Airway epithelial cell (primary cell): ENCODE measurements around the genes TMEM18 and SNTG2.

DNA sequence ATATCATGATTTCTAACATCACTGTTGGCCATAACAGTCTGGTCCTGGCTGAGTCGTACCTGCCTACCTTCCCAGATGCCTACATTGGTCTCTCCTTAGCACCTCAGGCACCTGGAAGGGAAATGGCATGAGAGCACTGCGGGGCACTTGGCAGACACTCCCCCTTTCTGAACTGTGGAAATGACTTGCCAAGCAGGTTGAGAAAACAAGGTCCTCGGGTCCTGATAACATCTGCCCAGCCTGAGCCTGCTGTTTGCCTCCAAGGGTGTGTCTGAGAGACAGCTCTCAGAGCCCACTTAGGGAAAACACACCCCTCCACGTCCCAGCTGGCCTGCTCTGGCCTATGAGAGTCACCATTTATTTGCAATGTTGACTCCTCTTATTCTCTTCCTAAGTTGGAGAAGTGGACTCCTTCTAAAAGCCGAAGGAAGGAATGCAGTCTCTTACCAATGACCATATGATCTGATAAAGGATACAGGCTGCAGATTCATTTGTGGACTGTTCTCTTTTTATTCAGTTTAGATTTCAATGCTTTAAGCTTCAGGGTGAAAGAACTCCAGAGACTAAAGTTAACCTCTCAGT is 10.4 kb downstream of the FAM110C start:
- RAMPAGE, long total RNA: no peak

GRCh38 chr2:38020-38605 is 8.2 kb downstream of the FAM110C start:
- RAMPAGE, long total RNA: no peak

GRCh38 chr2:162642-163314 is 101.1 kb downstream of the SH3YL1 start:
- RAMPAGE, long total RNA: no peak

- RAMPAGE, long total RNA: no peak
Measured at GRCh38 chr2:443138-443728, 155.3 kb upstream of the ALKAL2 start.

DNA sequence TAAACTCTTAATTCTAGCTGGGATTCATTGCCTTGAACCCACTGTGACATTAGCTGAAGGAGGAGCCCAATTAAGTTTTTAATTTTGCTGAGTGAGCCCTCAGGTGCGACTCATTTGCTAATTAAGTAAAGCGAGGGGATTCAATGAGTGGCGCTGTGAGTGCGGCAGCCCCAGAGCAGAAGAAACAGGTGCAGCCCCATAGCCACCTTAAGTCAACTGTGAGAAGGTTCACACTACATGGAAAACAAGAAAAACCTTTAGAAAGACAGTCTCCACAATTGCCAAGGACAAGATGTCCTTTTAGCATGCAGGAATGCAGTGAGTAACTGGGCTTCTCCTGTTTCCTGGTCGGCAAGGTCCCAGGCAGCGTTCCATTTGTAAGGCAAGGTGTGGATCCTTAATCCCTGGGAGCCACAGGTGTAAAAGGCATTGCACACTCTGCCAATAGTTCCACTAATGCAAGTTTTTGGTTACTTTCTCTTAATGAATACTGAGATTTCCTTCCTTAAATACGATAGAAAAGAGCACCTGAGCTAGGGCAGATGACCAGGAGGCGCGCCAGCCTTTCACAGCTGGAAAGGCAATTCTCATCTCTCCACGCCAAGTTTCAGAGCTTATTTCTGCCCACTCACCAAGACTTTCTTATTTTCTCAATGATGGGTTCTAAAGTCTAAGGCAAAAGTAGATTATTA is 87.6 kb downstream of the TMEM18 start:
- RAMPAGE, long total RNA: no peak

DNA sequence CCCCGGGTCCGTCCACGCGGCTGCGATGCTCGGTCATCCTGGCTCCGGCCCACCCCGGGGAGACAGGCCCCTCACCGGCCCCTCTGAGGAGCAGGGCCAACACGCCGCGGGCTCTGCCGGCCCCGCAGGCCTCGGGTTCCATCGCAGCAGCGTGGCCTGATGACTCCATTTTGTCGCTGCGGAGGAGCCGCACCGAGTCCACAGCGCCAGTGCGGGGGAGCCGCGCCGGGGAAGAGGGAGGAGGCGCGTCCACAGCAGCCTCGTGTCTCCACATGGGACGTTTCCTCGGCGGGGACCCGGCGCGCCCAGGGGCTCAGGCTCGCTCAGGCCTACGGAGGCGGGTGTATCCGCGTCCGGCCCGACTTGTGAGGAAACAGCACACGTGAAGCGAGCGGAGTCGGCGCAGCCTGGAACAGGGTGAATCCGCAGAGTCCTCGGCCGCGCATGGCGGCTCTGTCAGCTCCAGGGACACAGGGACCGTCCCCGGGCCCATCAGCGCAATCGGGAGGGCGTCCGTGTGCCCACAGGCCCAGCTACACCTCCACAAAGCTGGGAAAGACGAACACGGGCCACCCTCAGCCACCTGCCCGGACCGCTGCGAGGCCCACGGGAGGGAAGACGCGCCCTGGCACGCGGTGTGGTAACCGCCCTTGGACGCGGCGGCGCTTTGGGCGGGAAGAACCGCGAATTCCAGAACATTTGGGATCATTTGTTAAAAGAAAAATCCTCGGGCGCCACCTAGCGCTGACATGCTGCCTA is 40.6 kb downstream of the TMEM18 start:
- RAMPAGE, long total RNA: no peak

GRCh38 chr2:676600-677627 is at the start of gene TMEM18:
TSS of gene TMEM18 (minus strand) at chr2:677406.
- RAMPAGE, long total RNA: start-site peak on the minus strand at chr2:677371-677415, 966 and 178 reads in 2 replicates

- RAMPAGE, long total RNA: no peak
Measured at GRCh38 chr2:949742-951159, at the start of gene SNTG2. TSS of gene SNTG2 (plus strand) at chr2:950849.

DNA sequence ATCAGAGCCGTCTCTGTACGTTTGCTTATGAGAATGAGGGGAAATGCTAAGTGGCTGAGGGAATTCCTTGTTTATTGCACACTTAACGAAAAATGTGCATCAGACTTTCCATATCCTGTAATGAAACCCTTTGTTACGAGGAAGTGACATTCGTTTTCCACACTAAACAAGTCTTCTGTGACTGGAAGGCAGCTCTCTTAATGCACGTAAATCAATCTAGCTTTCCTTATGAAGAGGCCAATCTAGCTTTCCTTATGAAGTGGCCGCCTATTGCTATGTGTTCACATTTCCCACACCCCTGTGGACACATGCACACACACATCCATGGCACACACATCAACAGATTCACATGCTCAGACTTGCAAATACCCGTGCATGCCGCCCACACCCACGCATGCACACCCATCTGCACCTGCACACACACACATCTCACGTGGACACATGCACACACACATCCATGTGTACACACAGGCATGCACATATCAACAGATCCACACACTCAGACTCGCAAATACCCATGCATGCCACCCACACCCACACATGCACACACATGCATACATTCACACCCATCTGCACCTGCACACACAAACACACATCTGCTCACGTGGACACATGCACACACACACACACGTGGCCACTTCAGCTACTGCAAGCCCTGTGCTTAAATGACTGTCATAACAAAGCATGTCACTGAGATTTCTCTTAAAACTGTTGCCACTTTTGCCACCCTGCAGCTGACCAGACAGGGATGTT is 186.4 kb downstream of the SNTG2 start:
- RAMPAGE, long total RNA: no peak

DNA sequence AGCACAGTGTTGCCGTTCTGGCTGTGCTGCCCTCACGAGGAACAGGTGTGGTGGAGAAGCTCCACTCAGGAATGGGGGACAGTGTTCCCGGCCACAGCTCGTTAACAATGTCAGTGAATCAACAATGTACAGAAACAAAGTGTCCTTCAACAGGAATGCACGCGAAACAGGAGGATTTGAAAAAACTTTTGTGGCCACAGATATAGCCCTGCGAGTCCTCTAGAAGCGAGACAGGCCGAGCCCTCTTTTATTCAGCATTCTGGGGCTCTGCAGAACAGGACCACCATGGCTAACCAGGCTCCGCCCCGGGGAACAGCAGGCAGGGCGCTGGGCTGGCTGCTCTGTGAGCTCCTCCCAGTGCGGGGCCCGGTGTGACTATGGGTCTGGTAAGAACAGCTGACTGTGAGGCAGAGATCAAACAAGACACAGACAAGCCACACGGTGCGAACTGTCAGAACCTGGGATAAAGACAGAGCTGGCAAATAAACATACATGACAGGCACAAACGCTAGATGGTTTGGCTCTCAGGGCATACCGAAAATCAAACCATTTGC is 15.6 kb downstream of the PXDN start:
- RAMPAGE, long total RNA: no peak

- RAMPAGE, long total RNA: no peak
Measured at GRCh38 chr2:1755686-1756393, 11.5 kb upstream of the PXDN start.

DNA sequence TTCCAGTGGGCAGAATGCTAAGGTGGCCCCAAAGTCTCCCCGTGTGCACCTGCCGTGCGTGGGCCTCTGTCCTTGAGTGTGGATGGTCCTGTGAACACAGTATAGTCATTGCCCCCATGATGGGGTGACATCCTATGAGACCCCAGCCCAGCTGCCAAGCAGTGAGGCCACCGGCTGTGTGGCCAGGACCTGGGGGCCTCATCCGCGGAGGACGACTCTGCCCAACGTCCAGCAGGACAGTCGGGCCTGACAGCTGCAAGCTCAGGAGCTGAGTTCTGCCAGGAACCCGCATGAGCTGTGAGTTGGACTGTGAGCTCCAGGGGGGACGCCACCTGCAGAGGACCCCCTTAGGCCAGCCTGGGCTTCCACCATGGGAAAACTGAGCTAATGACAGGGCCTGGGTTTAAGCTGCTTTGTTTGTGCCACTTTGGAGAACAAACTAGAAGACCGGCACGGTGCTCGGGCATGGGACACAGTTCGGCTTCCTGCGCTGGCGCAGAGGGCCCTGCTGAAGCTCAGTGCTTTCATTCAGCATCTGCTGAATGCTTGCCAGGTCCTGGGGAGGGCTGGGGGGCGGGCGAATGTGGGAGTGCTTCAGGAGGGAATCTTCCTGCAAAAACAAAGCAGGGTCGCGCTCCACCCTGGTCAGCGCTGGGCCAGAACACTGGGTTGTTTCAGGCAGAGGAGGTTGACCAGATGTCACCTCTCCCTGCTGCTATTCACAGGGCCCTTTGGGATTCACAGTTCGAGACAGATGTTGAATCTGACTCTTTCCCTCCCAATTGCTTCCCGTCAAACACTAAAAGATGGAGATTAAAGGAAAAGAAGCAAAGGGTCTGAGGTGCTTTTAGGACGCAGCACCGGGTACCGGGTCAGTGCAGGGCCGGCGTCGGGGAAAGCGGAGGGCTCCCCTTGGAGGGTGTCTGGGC is 81.8 kb upstream of the PXDN start:
- RAMPAGE, long total RNA: no peak

DNA sequence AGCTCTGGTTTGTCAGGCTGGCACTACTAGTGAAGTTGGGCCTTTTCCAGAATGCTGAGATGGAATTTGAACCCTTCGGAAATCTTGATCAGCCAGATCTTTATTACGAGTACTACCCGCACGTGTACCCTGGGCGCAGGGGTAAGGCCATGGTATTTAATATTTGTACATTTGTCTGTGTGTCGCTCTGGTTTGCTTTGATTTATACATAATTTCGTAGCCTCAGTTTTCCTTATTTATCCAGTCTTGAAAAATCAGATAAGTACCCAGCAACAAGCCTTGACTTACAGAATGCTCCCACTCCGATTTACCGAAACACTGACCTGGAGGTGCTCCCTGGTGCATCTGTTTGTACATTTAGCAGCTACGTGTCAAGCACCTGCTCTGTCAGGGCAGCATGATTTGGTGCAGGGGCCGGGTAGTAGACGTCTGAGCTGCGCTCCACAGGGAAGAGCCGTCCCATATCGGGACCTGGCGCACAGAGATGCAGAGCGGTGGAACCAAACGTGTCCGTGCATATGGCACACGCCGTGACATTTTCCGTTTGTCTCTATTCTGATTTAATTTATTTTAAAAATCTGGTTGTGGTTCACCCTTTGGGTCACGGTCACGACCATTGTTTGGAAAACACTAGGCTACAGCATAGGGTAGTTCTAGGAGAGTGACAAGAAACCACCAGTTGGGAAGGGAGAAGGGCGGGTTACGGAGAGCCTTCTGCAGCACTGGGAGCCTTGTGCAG is 45.2 kb downstream of the TRAPPC12 start:
- RAMPAGE, long total RNA: no peak

- RAMPAGE, long total RNA: no peak
Measured at GRCh38 chr2:3490929-3491330, 28.4 kb downstream of the ADI1 start.

DNA sequence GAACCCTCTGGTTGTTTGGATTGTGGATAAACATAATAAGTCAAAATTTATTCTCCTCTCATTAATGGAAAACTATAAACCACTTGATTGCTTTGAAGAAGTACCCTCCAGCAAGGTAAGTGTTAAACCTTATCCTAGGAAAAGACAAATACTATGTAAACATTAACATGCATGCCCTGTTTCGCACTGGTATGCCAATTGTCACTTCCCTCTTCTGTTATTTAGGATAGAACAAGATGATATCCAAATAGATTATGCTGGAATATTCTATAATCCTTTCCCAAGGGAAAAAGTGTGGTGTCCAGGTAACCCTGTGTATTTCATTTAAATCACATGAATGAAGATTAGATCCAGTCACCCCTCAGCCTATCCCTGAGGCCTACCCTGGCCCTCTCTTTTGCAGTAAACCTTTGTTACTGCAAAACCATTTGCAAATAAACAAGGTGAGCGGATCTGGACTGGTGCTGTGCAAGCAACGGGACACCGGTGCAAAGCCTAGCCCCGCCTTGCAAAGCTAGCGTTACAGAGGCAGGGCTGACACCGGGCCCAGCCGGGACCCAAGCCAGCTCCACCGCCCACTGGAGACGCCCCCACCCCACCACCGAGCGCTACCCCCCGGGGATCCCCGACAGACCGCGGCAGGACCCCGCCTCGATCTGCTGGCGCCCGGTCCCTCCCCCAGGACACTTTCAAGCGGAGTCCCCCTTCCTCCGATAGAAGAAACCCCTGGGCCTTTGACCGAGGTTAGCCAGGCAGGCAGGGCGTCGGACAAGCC is 1.1 kb downstream of the ADI1 start:
- RAMPAGE, long total RNA: no peak

- RAMPAGE, long total RNA: no peak
Measured at GRCh38 chr2:3656754-3657097, 1.3 kb upstream of the ALLC start.

GRCh38 chr2:6650147-6650934 is 215.4 kb downstream of the CMPK2 start:
- RAMPAGE, long total RNA: no peak

DNA sequence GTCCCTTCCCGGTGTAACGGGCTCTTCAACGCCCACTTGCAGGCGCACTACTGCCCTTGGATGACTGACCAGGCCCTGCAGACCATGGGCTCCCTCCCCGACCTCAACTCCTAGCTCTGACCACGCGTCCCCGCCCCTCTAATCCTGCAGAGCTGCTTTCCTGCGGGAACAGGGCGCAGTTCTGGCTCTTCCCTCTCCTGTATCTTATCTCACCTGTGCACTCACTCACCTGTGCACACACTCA is 380 bp upstream of the CMPK2 start:
- RAMPAGE, long total RNA: no peak

- RAMPAGE, long total RNA: no peak
Measured at GRCh38 chr2:7028291-7028925, 111.2 kb downstream of the RNF144A start.

GRCh38 chr2:7038362-7039086 is 121.3 kb downstream of the RNF144A start:
- RAMPAGE, long total RNA: no peak